ENCODE results near the genes SELENOW, TPRX2, ELSPBP1 and FGF21.

DNA sequence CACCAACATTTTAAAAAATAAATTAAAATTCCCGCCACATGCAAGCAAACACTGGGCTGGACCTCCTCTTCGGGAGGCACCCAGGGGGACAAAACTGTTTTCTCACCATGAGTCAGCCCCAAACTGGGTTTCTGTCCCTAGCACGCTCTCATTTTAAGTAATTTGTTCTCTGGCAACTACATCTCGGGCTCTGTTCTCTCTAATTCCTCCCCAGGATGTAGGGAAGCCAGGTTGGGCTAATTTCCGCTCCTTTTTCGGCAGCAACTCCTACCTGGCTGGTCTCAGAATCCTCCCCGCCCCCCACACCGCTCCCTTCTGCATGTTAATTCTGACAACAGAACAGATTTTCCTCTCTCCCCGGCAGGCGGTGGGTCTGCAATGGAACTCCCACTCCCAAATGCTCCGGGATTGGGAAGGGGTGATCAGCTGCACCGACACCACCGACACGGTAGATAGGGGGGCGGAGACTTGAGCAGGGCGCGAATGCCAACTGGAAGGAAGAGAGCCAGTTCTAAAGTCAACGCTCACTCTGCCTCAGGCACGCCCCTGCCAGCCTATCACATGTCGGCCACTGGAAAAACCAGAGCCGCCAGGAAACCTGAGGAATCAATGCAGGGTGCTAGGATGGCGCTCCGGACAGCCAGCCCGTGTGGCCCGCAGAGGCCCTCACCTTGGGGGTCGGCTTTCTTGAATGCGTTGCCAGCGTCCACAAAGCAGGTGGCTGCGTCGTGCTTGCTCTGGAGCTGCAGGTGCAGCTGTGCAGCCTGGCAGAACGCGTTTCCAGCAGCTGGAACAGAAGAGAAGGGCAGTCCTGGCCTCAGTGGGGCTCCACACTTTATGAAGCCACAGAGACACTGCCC is 14.7 kb downstream of the NAPA start:
- PRO-cap, 2 experiments: no peak in any of the 2 experiments
- RAMPAGE, long total RNA, 4 experiments: no peak in any of the 4 experiments

GRCh38 chr19:47506817-47507338 is 8.0 kb downstream of the NAPA start:
- PRO-cap, 2 experiments: no peak in any of the 2 experiments
- RAMPAGE, long total RNA, 4 experiments: no peak in any of the 4 experiments

DNA sequence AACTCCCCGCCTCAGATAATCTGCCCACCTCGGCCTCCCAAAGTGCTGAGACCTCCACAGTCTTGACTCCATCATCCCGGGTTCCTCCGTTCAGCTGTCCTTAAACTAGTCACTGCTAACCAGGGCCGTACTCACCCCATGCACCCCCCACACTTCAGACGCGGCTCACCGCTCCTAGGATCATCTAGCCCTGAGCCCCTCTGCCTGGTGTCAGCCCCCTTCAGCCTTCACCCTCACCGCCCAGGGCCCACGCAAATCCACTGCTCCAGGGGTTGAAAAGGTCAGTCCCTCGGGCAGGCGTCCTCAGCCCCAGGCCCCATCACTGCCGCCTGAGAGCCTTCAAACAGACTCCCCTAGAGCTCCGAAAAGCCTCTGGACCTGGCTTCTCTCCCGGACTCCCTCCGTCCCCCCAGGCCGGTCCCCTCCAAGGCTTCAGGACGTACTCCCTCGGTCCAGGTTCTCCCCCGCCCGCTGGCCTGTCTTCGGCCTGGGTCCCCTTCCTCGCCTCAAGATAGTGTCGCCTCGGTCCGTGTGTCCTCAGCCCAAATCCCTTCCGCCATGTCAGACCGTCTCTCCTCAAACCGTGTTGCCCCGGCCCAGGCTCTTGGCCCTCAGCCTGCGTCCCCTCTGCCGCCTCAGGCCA is 672 bp downstream of the NAPA start:
- PRO-cap, 2 experiments: no peak in any of the 2 experiments
- RAMPAGE, long total RNA, 4 experiments: no peak in any of the 4 experiments

- PRO-cap, 2 experiments: no peak in any of the 2 experiments
- RAMPAGE, long total RNA, 4 experiments: no peak in any of the 4 experiments
Measured at GRCh38 chr19:47581446-47582112, 8.6 kb upstream of the ZNF541 start.

GRCh38 chr19:47618543-47619174 is 9.7 kb downstream of the BICRA start:
- PRO-cap, 2 experiments: no peak in any of the 2 experiments
- RAMPAGE, long total RNA, 4 experiments: no peak in any of the 4 experiments

- PRO-cap, 2 experiments: peak in 1 of 2 experiments; most common plus-strand start chr19:47729773 (in 1); most common minus-strand start chr19:47729552 (in 1)
- RAMPAGE, long total RNA, 4 experiments: no peak in any of the 4 experiments
Measured at GRCh38 chr19:47728878-47729855, 15.9 kb downstream of the EHD2 start.

DNA sequence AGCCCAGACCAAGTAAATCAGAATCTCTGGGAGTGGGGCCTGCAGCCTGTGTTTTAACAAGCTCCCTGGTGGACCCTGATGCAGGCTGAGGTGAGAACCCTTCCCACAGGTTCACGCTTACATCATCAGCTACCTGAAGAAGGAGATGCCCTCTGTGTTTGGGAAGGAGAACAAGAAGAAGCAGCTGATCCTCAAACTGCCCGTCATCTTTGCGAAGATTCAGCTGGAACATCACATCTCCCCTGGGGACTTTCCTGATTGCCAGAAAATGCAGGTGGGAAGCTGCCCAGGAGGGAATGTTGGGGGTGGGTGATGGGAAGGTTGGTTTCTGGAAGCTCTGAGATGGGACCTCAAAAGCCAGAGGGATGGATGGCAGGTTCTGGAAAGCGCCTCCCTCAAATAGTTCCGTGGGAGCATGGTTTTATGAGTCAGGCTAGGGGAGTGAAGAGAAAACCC is 9.1 kb upstream of the NOP53 start:
- PRO-cap, 2 experiments: no peak in any of the 2 experiments
- RAMPAGE, long total RNA, 4 experiments: no peak in any of the 4 experiments

GRCh38 chr19:47778109-47778952 is at the start of gene SELENOW:
Gene SELENOW, plus strand, starts transcription at chr19:47778703.
- PRO-cap, 2 experiments: peak in 2 of 2 experiments; most common plus-strand start chr19:47778703 (in 2); most common minus-strand start chr19:47778381 (in 1)
- RAMPAGE, long total RNA, 4 experiments: start-site peak on the plus strand in 3 of 4 experiments, at chr19:47778676-47778743 at its widest, 453 to 2,927 reads per replicate

GRCh38 chr19:47858786-47859438 is at the start of gene TPRX2:
Gene TPRX2, plus strand, starts transcription at chr19:47859235.
- PRO-cap, 2 experiments: no peak in any of the 2 experiments
- RAMPAGE, long total RNA, 4 experiments: no peak in any of the 4 experiments

GRCh38 chr19:47994541-47994908 is at the start of gene ELSPBP1:
Gene ELSPBP1, plus strand, starts transcription at chr19:47994632.
- PRO-cap, 2 experiments: no peak in any of the 2 experiments
- RAMPAGE, long total RNA, 4 experiments: no peak in any of the 4 experiments

DNA sequence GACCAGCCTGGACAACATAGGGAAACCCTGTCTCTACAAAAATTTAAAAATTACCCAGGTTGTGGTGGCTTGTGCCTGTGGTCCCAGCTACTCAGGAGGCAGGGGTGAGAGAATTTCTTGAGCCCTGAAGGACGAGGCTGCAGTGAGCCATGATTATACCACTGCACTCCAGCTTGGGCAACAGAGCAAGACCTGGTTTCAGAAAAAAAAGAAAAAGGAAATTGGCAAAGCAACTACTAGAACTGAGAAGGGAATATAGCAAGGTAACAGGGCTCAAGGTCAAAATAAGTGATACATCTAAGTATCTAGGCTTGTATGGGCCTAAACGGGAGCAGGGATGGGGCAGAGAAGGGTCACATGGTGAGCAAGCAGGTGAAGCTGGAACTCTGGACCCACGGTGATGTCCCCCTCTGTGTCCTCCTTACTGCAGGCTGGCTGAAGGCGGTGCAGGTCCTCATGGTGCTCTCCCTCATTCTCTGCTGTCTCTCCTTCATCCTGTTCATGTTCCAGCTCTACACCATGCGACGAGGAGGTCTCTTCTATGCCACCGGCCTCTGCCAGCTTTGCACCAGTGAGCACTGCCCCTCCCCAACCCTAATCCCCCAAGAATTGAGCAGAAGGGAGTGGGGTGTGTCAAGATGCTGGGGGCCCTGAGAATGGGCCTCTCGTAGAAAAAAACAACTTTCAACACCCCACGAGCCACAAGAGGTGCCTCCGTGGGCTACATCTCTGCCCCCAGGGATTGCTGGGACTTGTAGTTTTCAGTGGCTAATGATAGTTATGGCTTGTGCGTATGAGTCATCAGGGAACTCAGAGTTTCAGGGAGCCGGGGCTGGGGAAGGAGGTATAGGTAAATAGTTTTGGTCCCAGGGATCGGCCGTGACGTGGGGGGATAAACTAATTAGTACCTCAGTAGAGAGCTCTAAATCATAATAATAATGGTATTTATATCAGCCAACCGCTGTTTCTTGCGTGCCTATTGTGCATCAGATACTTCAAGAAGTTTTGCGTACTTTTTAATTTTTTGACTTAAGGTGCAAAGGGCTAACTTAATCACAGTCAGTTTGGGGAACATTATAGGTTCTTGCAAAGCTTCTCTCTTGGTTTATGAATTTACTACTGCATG is 3.9 kb downstream of the EMP3 start:
- PRO-cap, 2 experiments: no peak in any of the 2 experiments
- RAMPAGE, long total RNA, 4 experiments: no peak in any of the 4 experiments

DNA sequence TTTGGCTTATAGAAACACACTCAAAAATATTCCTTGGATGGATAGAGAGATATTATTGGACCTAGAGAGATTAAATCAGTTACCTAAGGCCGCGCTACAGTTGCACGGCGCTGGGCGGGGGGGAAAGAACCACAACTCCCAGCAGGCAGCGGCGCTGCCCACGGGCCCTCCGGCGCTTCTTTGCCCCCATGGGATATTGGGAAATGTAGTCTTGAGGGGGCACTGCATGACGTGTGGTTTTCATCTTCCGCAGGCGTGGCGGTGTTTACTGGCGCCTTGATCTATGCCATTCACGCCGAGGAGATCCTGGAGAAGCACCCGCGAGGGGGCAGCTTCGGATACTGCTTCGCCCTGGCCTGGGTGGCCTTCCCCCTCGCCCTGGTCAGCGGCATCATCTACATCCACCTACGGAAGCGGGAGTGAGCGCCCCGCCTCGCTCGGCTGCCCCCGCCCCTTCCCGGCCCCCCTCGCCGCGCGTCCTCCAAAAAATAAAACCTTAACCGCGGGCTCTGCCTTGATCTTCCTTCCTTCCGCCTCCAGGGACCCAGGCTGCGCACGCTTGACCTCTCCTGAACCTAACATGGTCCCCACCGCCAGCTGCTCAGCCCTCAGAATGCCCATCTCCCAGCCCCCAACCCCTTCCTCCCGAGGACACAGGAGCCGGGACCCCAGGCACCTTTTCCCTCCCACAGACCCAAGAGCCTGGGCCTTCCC is 4.9 kb downstream of the EMP3 start:
- PRO-cap, 2 experiments: peak in 2 of 2 experiments; most common plus-strand start position 289 of the sequence (in 2); most common minus-strand start position 182 of the sequence (in 1)
- RAMPAGE, long total RNA, 4 experiments: no peak in any of the 4 experiments

- PRO-cap, 2 experiments: no peak in any of the 2 experiments
- RAMPAGE, long total RNA, 4 experiments: no peak in any of the 4 experiments
Measured at GRCh38 chr19:48384009-48384573, 7.3 kb downstream of the KDELR1 start.

DNA sequence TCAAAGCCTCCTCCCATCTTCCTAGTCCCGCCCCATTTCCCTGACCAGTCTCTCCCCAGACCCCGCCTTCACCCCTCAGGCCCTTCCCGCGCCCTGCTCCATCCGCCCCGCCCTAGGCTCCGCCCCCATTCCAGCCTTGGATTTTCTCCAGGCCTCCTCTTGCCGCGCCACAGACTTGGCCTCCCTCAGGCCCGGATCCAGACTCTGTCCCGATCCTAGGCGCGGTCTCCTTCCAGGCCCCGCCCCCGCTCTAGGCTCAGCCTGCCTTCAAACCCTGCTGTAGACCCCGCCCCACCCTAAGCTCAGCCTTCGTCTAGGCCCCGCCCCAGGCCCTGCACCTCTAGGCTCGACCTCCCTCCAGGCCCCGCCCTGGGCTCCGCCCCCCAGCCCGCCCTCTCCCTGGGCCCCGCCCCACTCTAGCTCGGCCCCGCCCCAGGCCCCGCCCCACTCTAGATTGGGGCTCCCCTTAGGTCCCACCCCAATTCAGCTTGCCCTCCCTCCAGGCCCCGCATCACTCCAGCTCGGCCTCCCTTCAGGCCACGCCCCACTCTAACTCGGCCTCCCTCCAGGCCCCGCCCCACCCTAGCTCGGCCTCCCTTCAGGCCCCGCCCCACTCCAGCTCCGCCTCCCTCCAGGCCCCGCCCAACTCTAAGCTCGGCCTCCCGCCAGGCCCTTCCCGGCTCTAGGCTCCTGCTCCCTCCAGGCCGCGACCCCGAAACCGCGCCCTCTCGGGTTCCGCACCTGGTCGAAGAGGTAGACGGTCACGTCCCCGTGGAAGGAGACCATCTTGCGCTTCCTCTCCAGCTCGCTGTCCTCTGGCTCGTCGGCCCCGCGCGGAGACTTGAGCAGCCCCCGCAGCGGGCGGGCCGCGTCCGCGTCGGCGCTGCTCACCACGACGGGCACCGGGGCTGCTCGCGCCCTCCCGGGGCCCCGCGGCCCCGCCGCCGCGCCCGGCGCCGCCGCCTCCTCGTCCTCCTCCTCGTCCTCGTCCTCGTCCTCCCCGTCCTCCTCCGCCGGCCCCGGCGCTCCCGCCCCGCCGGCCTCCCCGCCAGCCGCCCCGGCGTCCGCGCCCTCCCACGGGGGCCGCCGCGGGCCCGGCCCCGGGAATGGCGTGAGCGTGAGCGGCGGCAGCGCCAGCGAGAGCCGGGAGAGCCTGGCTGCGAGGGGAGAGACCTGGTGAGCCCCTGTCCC is 18.3 kb downstream of the LMTK3 start:
- PRO-cap, 2 experiments: peak in 2 of 2 experiments; most common plus-strand start position 651 of the sequence (in 1); most common minus-strand start position 534 of the sequence (in 1)
- RAMPAGE, long total RNA, 4 experiments: start-site peak on the minus strand in 3 of 4 experiments, centred at positions 231 to 315 of the sequence, 7 to 35 reads per replicate

GRCh38 chr19:48713718-48714871 is 5.4 kb downstream of the MAMSTR start:
- PRO-cap, 2 experiments: peak in 2 of 2 experiments; most common plus-strand start chr19:48714405 (in 1); most common minus-strand start chr19:48714110 (in 1)
- RAMPAGE, long total RNA, 4 experiments: start-site peak on the minus strand in 3 of 4 experiments, at chr19:48714036-48714128 at its widest, 8 to 26 reads per replicate

DNA sequence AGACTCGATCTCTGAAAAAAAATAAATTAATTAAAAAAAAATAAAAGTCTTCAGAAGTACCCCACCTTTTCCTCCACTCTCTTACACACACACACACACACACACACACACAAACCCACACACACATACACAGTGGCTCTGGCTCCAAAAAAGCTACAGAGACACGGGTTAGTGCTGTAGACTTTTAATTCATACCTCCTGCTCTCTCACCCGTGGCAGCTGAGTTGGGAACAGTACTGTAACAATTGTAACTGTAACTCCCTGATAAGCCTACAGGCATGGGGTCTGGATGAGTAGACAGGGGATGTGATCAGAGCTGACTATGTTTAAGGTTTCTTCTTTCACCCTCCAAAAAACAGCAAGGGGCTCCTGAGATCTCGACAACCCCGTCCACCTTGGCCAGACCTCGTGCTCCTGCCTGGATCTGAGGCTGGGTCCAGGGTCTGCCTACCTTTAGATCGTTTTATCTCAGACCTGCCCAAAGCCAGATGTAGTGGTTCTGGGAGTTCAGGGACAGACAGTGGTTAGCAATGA is 1.2 kb upstream of the IZUMO1 start:
- PRO-cap, 2 experiments: no peak in any of the 2 experiments
- RAMPAGE, long total RNA, 4 experiments: no peak in any of the 4 experiments

DNA sequence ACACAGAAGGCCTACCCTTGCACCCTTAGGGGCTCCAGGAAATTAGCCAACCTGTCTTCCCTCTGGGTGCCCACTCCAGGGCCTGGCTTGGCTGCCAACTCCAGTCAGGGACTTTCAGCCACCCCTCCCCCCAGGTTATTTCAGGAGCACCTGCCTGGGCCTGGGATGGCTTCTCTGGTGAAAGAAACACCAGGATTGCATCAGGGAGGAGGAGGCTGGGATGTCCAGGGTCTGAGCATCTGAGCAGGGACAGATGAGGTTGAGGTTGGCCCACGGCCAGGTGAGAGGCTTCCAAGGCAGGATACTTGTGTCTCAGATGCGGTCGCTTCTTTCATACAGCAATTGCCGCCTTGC is at the start of gene FGF21:
Gene FGF21, plus strand, starts transcription at position 250 of the 354 bp plus-strand sequence.
- PRO-cap, 2 experiments: no peak in any of the 2 experiments
- RAMPAGE, long total RNA, 4 experiments: no peak in any of the 4 experiments

DNA sequence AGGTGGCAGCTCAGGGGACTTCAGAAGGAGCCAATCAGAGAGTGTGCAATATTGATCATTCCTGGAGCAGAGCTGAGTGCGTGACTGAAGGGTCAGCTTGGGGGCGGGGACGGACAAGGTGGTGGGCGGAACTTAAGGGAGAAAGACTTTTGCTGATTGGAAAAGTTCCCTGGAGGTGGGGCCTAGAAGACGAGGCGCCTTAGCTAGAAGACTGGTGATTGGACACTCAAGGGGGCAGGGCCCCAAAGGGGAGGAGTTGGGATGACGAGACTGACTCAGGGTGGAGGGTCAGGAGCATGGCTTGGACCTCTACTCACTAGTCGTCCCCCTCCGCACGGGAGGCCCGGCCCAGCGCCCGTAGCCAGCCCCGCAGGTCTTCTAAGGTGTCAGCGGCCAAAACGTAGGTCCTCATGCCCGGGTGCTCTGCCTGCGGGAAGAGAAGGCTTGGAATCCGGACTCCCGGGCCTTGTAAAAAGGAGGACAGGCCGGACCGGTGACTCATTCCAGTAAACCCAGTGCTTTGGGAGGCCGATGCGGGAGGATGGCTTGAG is 8.3 kb downstream of the PLEKHA4 start:
- PRO-cap, 2 experiments: no peak in any of the 2 experiments
- RAMPAGE, long total RNA, 4 experiments: no peak in any of the 4 experiments

DNA sequence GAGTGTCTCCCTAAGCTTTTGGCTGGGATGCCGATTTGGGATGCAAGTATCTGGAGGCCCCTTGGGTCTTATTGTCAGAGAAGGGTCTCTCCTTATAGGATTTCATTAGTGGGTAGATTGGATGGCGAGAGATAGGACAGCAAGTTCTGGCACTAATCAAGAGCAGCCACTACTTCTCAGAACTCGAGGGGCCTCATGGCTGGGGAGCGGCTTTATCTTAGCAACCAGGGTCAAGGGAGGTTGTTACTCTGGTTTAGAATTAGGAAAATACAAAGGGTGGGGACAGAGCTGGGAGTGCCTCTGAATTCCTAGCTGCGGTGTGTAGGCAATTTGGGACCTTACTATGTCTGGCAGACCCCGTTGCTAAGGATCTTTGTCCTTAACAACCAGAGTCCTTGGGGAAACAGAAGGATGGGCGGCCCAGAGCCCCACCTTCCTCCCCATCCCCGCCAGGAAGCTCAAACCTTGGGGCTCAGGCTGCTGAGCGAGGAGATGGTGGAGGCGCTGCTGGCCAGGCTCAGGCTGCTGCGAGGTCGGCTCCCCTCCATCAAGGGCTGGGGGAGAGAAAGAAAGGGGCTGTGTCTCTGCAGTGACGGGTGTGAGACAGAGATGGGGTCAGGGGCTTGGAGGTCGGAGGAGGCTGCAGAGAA is 1.2 kb downstream of the PLEKHA4 start:
- PRO-cap, 2 experiments: no peak in any of the 2 experiments
- RAMPAGE, long total RNA, 4 experiments: no peak in any of the 4 experiments

DNA sequence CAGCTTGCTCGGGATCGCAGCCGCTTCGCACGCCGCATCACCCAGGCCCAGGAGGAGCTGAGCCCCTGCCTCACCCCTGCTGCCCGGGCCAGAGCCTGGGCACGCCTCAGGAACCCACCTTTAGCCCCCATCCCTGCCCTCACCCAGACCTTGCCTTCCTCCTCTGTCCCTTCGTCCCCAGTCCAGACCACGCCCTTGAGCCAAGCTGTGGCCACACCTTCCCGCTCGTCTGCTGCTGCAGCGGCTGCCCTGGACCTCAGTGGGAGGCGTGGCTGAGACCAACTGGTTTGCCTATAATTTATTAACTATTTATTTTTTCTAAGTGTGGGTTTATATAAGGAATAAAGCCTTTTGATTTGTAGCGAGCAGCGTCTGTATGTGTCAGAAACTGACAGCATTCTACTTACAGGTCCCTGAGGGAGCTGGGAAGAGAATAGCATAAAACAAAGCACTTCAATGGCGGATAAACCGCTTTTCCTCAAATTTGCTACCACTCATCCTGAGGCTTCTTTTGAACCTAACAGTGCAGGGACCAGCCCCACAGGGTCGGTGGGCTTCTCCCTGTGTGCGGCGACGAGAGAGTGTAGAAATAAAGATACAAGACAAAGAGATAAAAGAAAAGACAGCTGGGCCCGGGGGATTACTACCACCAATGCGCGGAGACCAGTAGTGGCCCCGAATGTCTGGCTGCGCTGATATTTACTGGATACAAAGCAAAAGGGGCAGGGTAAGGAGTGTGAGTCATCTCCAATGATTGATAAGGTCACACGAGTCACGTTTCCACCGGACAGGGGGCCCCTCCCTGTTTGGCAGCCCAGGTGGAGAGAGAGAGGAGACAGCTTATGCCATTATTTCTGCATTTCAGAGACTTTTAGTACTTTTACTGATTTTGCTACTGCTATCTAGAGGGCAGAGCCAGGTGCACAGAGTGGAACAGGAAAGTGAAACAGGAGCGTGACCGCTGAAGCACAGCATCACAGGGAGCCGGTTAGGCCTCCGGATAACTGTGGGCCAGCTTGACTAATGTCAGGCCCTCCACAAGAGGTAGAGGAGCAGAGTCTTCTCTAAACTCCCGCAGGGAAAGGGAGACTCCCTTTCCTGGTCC is 3.8 kb downstream of the PPP1R15A start:
- PRO-cap, 2 experiments: peak in 1 of 2 experiments; most common plus-strand start position 809 of the sequence (in 1); most common minus-strand start position 179 of the sequence (in 1)
- RAMPAGE, long total RNA, 4 experiments: no peak in any of the 4 experiments